Kidney epithelial cell (primary cell): ENCODE measurements around the gene NPIPB2.

GRCh38 chr16:11249127-11249732 is 6.8 kb downstream of the SOCS1 start:
- RAMPAGE, long total RNA: no peak
- RRBS: no CpG with 5 or more reads among the region's 42 CpGs

DNA sequence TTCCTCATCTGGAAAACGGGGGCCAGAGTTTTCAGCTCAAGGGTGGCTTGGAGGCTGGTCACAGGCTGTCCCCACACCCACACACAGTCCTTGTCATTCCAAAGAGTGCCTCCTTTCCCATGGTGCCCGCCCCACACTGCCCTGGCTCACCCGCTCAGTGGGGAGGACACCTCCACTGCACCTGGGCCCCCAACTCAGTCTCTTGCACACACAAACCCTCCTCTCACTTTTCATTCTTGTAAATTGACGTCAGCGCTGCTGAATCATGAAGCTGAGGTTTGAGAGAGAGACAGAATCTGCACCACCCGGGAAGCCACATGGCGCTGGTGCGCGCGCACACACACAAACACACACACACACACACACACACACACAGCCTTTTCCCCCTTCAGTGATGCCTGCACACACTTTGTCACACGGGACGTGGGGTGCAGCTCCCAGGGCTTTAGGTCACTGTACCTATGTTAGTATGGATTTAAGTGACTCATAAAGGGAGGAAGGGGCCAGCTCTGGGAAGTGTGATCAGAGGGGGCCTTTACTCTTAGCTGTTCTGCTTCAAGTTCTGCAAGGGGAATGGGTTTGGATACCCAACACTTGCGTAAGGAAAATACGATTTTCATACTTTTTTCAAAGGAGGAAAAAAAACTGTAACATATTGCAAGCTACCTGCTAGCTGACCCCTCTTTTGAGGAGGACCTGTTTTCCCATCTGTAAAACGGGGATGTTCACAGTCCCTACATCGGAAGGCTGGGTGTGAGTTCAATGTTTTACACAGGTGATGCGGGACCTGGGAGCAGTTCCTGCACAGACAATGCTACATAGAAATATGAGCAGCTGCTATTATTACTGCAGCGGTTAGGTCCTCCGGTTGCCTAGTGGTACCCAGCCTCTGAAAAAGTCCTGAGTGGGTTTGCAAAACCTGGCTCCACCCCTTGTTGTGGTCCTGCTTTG is 3.8 kb downstream of the SOCS1 start:
- RAMPAGE, long total RNA: no peak
- RRBS: no CpG with 5 or more reads among the region's 19 CpGs

GRCh38 chr16:11255602-11256035 is 385 bp downstream of the SOCS1 start:
- RAMPAGE, long total RNA: no peak
- RRBS: under 1% methylated on average over 21 of the region's 50 CpGs

DNA sequence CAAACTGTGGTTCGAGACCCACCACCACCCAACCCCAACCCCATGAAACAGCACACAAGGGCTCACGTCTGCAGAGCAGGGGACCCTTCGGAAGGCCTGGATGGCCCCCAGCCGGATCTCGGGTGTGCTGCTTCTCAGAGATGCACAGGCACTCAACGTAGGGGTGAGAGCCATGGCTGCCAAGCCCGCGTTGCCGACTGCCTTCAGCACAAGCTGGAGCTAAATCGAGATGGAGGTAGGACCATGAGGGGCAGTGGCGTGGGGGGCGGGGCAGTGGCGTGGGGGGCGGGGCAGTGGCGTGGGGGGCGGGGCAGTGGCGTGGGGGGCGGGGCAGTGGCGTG is 33.5 kb downstream of the ENSG00000188897 start:
- RAMPAGE, long total RNA: no peak
- RRBS: no CpG with 5 or more reads among the region's 19 CpGs

DNA sequence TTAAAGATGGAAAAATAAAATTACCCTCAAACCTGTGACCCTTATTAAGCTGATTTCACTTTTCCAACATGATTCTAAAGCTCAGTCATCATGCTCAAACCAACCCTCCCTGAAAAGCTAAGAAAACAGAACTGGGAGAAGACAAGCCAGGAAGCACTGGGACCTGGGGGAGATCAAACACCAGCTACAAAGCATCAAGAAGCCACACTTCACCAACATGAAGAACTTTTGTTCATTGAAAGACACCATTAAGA is 29.2 kb downstream of the ENSG00000188897 start:
- RAMPAGE, long total RNA: no peak

- RAMPAGE, long total RNA: no peak
- RRBS: no CpG with 5 or more reads among the region's 3 CpGs
These were observed 13.8 kb upstream of the ENSG00000188897 start for GRCh38 chr16:11540868-11541231.

GRCh38 chr16:11547432-11548219 is 20.6 kb upstream of the ENSG00000188897 start:
- RAMPAGE, long total RNA: no peak
- RRBS: no CpG with 5 or more reads among the region's 13 CpGs

DNA sequence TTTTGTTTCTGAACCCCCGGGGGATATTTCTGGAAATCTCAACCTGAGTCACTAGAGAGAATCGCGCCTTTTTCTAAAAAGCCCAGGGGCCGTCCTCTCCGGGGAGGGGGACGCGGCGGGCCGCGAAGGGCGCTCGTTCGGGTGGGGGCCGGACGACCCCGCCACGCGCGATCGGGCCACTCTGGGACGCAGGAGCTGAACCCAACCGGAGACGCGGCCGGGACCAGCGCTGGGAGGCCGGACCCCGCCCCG is 339 bp downstream of the LITAF start:
- RAMPAGE, long total RNA: no peak
- RRBS: 1% methylated on average over 20 of the region's 29 CpGs

DNA sequence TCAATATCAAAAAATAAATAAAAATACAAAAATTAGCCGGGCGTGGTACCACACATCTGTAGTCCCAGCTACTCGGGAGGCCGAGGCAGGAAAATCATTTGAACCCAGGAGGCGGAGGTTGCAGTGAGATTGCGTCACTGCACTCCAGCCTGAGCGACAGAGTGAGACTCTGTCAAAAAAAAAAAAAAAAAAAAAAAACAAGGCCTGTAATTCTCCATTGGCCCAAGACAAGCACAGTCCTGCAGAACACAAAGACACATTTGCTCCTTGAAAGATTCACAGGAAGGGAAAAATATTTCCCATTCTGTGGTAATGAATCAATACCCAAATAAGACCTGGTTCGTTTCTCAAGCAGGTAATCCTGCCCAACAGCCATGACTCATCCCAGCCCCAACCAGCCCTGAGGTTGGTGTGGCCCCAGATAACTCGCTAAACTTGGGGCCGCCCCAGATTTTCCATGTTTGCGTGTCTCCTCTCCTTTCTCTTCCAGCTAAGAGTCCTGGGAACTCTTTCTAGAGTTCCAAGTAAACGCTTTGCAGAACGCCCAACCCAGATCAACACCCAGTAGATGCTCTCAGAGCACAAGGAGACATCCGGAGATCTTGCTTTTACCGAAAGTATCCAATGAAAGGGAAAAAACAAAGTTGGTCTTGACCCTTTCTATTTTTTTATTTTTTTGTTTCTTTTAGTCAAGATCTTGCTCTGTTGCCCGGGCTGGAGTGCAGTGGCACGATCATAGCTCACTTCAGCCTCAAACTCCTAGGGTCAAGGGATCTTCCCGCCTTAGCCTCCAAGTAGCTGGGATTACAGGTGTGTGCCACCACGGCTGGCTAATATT is 40.2 kb upstream of the SNN start:
- RAMPAGE, long total RNA: no peak
- RRBS: 95% methylated on average over 1 of the region's 19 CpGs

- RAMPAGE, long total RNA: no peak
- RRBS: no CpG with 5 or more reads among the region's 30 CpGs
These were observed 28.0 kb upstream of the SNN start for GRCh38 chr16:11639847-11641149.

- RAMPAGE, long total RNA: no peak
- RRBS: no CpG with 5 or more reads among the region's 15 CpGs
These were observed 27.0 kb upstream of the SNN start for GRCh38 chr16:11641150-11641774.

GRCh38 chr16:11688158-11688833 is 20.0 kb downstream of the SNN start:
- RAMPAGE, long total RNA: no peak
- RRBS: no CpG with 5 or more reads among the region's 5 CpGs

DNA sequence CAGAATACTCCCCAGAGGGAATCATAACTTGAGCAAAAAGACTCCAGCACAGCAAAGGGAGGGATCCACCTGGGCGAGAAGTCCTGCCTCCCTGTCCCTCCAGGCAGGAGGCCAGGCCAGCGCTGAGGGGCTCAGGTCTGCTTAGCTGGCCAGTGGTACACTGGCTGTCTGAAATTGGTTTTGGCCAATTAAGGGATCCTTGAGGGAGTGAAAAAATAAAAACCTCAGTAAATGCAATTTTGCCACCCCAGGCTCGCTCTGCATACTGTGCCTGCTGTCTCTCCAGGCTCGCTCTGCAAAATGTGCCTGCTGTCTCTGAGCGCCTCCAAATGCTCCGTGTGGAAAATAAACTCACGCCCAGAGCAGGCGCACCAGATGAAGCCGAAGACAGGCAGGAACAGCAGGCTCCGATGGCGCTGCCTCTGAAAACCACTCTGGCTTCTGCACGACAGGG is 28.9 kb downstream of the SNN start:
- RAMPAGE, long total RNA: no peak
- RRBS: no CpG with 5 or more reads among the region's 12 CpGs

GRCh38 chr16:11740173-11741289 is 2.1 kb downstream of the TXNDC11 start:
- RAMPAGE, long total RNA: no peak
- RRBS: no CpG with 5 or more reads among the region's 11 CpGs

- RAMPAGE, long total RNA: no peak
- RRBS: no CpG with 5 or more reads among the region's 8 CpGs
These were observed 19.2 kb upstream of the TXNDC11 start for GRCh38 chr16:11761654-11762410.

- RAMPAGE, long total RNA: no peak
- RRBS: no CpG with 5 or more reads among the region's 39 CpGs
These were observed 684 bp upstream of the RSL1D1 start for GRCh38 chr16:11851890-11852561.

GRCh38 chr16:11941933-11942482 is at the start of gene NPIPB2:
Gene NPIPB2 (minus strand): TSS chr16:11942045.
- RAMPAGE, long total RNA: no peak
- RRBS: no CpG with 5 or more reads among the region's 4 CpGs

DNA sequence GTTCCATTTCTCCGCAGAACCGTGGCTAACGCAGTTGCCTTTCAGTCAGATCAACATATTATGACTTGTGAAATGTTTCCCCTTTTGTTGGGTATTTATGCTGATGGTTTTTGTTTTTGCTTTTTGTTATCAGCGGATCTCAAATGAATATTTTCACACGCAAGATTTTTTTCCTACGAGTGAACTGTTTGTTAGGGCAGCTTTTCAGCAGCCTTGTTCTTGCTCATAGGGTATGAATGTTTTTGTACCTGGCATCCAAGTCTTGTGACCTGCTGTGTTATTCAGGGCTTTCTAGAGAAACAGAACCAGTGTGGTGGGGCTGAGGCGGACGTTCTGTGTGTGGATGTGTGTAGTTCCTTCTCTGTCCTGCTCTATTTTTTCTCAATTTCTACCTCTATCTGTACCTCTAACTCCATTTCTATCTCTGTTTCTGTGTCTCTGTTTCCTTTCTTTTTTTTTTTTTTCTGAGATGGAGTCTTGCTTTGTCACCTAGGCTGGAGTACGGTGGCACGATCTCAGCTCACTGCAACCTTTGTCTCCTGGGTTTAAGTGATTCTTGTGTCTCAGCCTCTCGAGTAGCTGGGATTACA is 78.3 kb downstream of the SNX29 start:
- RAMPAGE, long total RNA: no peak
- RRBS: no CpG with 5 or more reads among the region's 11 CpGs

DNA sequence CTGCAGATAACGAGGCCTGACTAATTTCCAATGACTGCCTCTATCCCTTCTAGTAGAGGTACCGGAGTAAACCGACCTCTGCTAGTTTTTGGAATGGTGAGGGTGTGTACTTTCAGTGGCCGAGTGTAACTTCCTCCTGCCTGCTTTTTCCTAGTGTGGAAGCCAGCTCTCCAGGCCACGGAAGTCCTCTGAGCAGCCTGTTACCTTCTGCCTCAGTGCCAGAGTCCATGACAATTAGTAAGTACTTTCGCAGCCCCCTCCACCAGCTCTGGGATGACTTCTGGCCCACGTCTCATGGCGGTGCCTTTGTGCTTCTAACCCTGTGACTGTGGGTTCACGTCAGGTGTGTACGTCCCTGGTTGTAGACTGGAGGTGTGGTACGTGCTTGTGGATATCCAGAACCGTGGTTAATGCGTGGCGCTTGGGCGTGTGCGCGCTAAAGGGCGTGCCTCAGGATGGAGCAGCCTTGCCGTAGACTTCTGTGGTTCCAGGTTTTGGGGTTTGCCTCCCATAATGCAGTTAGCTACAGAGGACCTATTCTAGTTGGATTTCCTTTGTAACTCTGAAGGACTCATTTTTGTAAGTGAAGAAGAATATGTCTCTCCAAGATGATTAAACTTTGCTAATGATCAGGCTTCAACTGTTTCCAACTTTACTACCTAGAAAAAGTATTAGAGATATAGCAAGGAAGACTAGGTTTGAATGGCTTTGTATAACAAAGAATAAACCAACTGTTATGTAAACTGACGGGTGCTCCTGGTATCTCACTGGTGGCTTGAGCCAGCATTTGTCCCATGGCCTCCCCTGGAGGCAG is 102.4 kb downstream of the SNX29 start:
- RAMPAGE, long total RNA: no peak
- RRBS: no CpG with 5 or more reads among the region's 20 CpGs

DNA sequence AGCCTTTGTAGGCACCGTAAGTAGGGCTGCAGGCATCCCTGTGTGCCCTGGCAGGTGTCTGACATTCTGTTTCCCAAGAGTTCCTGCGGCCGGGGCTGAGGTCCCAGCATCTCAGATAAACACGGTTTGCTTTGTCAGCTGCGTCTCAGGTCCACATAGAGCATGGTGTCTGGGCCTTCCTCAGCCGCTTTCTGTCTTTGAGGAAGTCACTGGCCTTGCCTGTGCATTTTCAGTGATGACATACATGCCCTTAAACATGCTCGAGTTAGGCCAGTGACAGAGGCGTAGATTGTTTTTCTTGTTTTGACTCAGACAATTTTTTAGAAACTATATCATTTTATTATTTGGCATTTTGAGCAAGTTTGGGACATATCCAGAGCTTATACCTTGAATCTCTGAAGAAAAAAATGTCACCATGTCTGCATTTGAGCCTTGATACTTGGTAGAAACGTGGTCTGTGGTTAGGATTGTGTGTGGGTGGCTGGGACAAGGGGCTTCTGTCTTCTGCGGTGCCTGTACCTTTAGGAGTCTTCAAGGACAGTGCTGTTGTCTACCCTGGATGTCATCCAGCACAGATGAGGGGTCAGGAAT is 105.8 kb downstream of the SNX29 start:
- RAMPAGE, long total RNA: no peak
- RRBS: no CpG with 5 or more reads among the region's 10 CpGs